Neural progenitor cell (in vitro differentiated cells): ENCODE measurements around a stretch of chr17.

GRCh38 chr17:82915300-82916029 is 75.6 kb upstream of the ZNF750 start:
- RAMPAGE, long total RNA, result no peak

- RAMPAGE, long total RNA, result no peak
These were observed 98.6 kb upstream of the ZNF750 start for GRCh38 chr17:82938433-82938852.

DNA sequence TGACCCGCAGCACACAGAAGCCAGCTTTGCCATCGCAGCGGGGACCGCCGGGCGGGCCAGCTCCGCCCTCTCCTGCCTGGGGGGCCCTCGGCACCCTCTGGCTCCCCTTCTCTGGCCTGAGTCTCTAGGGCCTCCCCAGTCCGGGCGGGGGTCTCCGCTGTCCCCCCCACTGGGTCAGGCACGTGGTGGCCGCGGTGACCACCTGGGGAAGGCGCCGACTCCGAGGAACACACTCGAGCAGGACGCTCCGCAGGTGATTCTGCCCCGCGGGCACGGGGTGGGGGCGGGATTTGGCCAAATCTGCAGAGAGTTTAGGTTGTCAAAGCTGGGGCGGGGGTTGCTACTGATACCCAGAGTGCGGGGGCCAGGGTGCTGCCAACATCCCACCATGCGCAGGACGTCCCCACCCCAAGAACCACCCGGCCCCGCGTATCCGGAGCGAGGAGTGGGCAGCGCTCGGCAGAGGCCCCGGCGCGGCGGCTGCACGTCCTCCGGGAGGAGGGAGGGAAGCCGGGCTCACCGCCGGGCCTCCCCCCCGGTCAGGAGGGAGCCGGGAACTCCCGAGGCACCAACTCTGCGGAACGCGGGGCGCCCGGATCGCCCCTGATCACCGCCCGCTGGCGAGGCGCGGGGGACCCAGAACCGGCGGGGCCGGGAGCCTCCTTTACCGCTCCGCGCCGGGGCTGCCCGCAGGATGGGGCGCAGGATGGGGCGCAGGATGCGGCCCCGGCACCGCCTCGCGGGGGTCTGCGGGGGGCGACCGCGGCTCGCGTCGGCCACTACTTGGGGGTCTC is 701 bp upstream of the METRNL start:
- RAMPAGE, long total RNA, result no peak

DNA sequence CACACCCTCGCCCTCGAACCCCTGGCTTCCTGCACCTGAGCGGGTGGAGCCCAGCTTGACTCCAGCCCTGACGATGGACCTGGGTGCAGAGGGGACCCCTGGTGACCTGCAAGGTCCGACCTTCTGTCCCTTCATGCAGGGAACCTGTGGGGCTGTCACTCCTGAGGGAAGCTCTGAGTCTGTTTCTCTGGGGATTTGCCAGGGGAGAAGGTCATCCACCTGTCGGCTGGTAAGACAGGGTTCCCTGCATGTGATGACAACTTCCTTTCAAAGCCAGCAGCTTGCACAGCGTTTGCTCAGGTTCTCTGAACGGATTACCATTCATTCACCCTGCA is 46.5 kb downstream of the METRNL start:
- RAMPAGE, long total RNA, result no peak

GRCh38 chr17:83200199-83200926 is 121.0 kb downstream of the METRNL start:
- RAMPAGE, long total RNA, result no peak

GRCh38 chr17:83203748-83204337 is 124.4 kb downstream of the METRNL start:
- RAMPAGE, long total RNA, result no peak